LUHMES (cell line): ENCODE measurements around the gene HIVEP1.

- PRO-cap: no peak
Measured at GRCh38 chr6:7727662-7727924, 1.7 kb downstream of the BMP6 start.

GRCh38 chr6:7728083-7729143, 2.5 kb downstream of the BMP6 start:
- PRO-cap: no peak

DNA sequence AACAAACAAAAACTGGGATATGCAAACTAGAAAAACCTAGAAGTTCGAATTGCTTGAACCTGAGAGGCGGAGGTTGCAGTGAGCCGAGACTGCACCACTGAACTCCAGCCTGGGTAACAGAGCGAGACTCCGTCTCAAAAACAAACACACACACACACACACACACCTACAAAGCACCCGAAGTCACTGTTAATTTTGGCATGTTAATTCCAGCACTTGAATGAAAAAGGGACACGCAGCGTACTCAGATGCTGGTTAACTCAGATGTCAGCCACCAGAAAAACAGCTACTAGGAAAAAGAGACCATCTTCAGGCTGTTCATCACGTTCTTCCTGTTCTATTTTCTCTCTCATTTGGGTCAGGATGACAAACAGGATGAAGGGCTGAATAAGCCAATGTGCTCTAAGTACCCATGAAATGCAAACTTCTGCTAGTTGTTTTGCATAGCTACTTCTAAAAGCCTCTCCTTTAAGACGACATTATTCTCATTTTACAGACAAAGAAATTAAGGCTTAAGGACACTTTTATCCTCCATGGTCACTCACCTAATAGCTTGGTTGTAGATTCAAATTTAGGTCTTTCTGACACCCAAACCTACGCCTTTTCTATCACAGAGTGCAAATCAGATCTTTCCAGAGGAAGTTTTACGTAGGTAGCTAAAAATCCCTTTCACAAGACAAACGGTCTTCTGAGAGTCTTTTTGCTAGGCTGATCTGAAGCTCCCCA, 46.8 kb downstream of the BLOC1S5 start:
- PRO-cap: no peak

DNA sequence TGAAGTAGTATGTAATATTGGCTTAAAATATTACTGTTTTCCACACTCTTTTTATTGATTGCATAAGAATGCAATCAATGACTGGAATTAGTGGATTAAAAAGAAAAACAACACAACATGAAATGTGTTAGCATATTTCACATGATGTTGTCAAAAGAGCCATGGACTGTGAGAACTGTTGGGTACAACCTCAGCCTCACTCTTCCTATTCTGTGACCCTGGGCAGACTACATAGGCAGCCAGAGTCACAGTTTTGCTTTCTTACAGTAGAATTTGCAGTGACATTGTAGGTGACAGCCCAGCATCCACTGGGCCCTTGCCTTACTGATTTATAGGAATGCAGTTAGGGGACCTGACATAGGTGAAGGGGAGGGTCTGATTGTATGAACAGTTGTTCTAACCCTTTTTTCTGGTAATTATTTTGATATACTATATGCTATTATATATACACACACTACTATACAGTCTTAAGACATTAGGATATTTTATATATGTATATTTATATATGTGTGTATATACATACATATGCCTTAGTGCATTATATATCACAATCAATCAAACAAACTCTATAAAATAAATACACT, 471.4 kb upstream of the SLC35B3 start:
- PRO-cap: no peak

- PRO-cap: no peak
Measured at GRCh38 chr6:9810512-9811037, 604.3 kb downstream of the TFAP2A start.

- PRO-cap: no peak
Measured at GRCh38 chr6:9971632-9971917, 443.3 kb downstream of the TFAP2A start.

DNA sequence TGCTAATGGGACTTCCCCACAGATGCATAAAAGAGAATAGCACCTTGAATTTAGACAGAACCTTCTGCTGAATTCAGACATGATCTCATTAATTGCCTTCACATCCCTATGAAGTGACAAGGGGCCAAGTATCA, 59.4 kb downstream of the TFAP2A start:
- PRO-cap: no peak

DNA sequence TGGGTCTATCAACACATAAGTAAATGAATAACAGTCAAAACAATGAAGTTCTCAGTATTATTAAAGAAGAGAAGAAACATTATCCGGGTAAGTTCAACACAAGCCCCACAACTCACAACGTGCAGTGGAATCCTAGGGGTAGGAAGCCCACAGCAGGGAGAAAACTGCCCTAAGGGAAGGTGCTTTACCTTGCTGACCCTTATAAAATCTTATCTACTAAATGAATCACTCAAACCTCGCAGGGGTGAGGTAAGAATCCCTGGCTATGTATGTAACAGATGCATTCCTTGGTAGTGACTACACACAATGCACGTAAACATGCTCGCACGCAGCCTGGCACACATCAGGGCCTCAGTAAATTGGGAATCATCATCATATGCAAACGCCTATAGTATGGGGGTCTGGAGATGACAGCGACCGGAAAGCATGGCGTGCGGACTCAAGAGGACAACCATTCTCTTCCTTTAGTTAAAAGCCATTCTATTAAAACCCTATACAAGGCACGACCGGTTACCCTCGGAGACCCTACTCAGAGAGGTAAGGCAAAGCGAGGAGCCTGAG, 11.3 kb downstream of the TFAP2A start:
- PRO-cap: no peak

- PRO-cap: no peak
Measured at GRCh38 chr6:10412743-10413288, 2.1 kb downstream of the TFAP2A start.

DNA sequence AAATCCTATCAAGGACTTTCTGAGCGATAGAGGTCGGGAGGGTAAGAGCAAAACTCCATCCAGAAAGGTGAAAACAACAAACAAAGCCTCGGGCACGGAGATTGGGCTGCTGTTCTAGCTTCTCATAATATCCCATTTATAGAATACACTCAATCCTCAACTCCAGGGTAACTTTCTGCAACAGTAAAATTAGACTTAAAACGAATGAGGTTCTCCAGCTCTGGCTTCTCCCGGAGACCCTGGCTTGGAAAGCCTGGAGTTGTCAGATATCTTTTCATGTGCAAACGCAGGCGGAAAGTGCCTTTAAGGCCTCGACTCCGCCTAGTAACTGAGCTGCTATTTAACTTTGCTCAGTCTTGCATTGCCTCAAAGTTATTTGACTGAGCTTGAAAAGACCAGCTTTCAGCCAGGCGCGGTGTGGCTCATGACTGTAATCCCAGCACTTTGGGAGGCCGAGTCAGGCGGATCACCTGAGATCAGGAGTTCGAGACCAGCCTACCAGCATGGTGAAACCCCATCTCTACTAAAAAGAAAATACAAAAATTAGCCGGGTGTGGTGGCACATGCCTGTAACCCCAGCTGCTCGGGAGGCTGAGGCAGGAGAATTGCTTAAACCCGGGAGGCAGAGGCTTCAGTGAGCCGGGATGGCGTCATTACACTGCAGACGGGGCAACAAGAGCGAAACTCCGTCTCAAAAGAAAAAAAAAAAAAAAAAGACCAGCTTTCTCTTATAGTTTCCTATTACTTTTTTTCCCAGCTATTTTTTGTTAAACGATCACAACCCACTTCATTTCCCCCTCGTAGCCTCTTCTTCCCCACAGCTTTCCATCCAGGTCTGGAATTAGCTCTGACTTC, 1.8 kb downstream of the GCNT2 start:
- PRO-cap: no peak

- PRO-cap: no peak
Measured at GRCh38 chr6:10586097-10586907, 65.2 kb downstream of the GCNT2 start.

DNA sequence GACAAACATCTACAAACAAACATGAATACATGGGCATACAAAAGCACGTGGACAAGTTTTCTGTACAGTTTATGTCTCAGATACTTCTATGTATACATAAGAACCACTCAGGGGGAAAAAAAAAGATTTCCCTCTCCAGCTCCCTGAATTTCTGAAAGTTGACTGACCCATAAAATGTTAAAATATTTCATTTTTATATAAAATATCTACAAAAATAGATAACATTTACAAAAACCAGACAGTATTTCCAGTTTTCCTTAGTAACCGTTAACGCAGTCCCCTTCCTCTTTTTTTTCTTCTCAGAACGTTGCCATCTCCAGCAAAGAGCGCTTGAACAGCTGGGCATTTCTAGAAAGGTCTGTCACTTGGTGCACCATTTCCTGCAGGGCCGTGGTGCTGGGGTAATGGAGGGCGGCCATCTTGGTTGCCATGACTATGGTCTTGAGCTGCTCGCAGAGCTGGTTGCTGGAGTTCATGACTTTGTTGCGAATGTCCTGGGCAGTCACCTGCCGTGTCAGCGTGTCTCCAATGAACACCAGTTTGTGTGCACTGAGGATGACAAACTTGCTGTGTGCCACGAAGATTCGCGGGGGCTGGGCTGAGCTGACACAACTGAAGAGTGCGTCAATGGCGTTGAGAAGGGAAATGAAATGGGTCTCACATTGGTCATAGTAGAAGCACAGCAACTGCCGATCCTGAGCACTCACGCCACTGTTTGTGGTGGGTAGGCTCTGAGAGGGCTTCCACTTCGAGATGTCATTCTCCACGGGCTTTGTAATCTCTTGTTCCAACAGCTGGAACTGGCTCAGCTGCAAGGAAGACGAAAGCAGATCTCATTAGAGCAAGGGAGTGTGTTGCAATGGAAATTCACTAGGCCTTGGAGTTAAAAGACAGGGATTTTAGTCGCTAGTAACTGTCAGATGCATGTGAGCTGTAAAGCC, 47.3 kb downstream of the NEDD9 start:
- PRO-cap: no peak

GRCh38 chr6:11227348-11227862, 5.1 kb downstream of the NEDD9 start:
- PRO-cap: no peak

DNA sequence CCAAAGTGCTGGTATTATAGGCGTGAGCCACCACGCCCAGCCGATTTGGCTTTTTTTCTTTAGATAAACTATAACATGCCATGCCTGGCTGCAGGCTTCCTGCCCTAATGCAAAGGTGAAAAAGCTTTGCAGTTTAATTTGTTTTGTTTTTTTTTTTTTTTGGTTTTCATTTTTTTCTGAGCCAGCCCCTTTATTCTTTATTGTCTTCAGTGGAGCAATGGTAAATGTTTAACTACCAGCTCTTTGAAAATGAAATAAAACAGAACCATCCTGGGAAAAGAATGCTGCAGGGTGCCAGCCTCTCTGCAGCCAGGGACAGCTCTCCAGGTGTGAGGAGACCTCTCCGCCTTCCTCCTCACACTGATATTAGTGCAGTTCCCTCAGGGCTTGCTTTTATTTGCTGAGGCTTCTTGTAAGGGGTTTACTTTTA, 64.5 kb upstream of the NEDD9 start:
- PRO-cap: no peak

DNA sequence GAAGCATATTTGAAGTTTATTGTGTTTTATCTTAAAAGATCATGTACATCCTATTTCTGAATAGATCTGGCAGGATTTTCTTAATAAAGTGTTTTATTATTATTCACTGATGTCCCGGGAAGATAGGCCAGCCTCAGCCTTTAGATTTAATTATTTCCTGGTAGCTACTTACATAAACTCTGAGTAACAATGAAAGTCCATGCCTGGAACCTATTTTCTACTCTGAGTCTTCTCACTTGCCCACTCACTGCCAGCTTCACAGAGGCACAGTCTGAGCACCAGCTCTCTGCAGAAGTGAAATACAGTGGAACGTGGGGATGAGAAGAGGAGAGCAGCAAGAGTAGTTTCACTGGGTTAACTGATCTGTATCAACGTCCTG, 126.7 kb upstream of the TMEM170B start:
- PRO-cap: no peak

DNA sequence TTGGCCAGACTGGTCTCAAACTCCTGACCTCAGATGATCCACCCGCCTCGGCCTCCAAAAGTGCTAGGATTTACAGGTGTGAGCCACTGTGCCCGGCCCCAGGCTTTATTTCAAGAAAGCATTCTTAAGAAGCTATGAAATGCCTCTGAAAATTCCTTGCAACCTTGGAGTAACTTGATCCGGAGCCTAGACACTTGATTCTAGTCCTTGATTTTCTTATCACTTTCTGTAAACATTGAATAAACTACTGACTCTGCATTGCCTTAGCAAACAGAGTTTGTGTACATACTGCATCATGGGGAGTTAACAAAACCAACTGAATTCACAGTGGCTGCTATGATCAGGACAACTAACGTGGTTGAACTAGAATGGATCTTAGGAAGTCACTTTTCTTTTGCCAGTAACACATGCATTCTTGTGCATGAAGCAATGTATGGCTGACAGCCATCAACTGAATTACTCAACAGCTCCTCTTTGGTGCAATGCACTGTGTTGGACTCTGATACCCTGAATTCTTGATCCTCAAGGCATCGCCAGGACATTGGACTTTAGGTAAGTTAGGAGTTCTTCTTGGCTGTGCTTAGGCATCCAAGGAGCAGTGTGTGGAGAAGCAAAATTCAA, 102.8 kb upstream of the TMEM170B start:
- PRO-cap: no peak

- PRO-cap: no peak
Measured at GRCh38 chr6:11437948-11438395, 99.6 kb upstream of the TMEM170B start.

- PRO-cap: no peak
Measured at GRCh38 chr6:11650087-11650780, 112.7 kb downstream of the TMEM170B start.

DNA sequence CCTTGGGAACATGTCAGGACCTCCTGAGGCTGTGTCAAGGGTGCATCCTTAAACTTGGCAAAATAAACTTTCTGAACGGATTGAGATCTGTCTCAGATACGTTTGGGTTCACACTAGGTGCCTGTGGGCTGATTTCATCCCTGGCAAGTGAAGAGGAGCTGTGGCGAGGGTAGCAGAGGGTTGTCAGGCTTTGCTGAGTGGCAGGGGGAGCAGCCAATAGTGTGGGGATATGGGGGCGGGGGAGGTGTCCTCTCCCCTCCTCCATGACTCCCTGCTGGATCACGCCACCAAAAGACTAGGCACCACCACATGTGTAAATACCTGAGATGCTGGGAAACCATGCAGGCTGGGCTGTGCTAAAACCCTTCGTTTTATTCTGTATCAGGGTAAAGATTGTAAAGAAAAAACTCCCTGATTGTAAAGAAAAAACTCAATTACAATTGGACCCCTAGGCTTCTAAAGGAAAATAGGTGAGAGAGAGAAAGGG, 26.7 kb upstream of the ADTRP start:
- PRO-cap: no peak

DNA sequence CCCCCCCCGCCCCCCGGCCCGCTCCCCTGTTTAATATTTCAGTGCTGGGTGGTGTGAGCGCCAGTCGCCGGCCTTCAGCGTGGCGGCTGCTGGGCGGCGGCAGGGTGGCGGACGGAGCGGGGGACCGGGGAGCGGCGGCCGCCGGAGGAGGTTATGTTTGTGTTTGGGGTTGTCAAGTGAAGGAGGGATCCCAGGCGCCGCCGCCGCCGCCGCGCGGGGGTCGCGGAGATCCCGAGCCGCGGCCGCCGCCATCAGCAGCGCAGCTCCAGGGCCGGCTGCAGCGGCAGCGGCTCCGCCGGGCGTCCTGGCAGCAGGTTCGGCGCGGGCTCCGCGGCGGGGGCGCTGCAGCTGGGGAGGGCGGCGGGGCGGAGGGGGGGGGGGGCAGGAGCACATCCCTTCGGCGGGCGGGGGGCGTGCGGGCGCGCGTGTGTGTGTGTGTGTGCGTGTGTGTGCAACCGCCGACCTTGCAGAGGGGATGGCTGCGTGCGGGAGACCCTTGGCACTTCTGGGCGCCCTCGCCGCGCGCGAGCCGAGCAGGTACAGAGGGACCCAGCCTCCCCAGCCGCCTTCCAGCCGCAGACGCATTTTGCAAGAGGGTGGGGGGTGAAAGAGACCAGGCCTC, at the start of gene HIVEP1:
TSS of gene HIVEP1 (plus strand) at position 60 of the 622 bp plus-strand sequence.
- PRO-cap: bidirectional peak, plus-strand start at position 62 of the sequence, minus-strand start outside the sequence; bidirectional peak, plus-strand start at position 278 of the sequence, minus-strand start at position 307 of the sequence; bidirectional peak, plus-strand start outside the sequence, minus-strand start at position 512 of the sequence